Karpas-422 (cell line): ENCODE data around the genes ENTREP1 and PTAR1.

DNA sequence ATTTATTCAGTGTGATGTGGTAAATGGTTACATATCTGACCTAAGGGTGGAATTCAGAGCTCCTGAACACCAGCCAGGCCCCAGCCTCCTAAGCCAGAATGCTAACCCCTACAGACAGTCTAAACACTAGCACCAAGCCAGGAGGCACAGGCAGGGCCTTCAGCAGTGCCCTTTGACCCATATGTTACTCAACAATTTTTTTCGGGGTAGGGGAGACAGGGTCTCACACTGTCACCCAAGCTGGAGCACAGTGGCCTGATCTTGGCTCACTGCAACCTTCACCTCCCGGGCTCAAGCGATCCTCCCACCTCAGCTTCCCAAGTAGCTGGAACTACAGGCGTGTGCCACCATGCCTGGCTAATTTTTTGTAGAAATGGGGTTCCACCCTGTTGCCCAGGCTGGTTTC is 40.2 kb downstream of the PRKACG start:
- PRO-cap = no peak
- RAMPAGE, long total RNA = no peak

GRCh38 chr9:69120924-69121620 is 53.0 kb upstream of the TJP2 start:
- PRO-cap = no peak
- RAMPAGE, long total RNA = no peak

GRCh38 chr9:69121621-69122115 is 52.4 kb upstream of the TJP2 start:
- PRO-cap = no peak
- RAMPAGE, long total RNA = no peak

GRCh38 chr9:69235787-69236363 is 61.8 kb downstream of the TJP2 start:
- PRO-cap = no peak
- RAMPAGE, long total RNA = no peak

DNA sequence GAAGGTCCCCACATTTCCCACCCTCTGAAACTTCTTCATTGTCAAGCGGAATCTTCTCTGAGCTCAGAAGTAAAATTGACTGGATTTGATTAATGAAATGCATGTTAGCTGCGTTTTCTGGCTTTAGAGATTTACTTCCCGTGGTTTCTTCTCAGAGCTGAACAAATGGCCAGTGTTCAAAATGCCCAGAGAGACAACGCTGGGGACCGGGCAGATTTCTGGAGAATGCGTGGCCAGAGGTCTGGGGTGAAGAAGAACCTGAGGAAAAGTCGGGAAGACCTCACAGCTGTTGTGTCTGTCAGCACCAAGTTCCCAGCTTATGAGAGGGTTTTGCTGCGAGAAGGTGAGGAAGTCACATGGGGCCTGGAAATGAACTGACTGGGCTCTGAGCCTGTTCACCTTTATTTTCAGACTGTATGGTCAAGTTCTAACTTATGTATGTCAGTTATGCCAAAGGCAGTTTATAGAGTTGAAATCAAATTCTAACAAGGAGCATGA is 62.8 kb downstream of the TJP2 start:
- PRO-cap = no peak
- RAMPAGE, long total RNA = no peak

GRCh38 chr9:69247190-69247716 is 73.2 kb downstream of the TJP2 start:
- PRO-cap = no peak
- RAMPAGE, long total RNA = no peak

GRCh38 chr9:69247786-69248611 is 73.9 kb downstream of the TJP2 start:
- PRO-cap = no peak
- RAMPAGE, long total RNA = no peak

- PRO-cap = no peak
- RAMPAGE, long total RNA = no peak
Observed at GRCh38 chr9:69324372-69325464, at the start of gene ENTREP1. Gene ENTREP1 (plus strand): TSS chr9:69325215.

- PRO-cap = no peak
- RAMPAGE, long total RNA = no peak
Observed at GRCh38 chr9:69386485-69387274, 61.7 kb downstream of the ENTREP1 start.

GRCh38 chr9:69653164-69653580 is 19.0 kb downstream of the APBA1 start:
- PRO-cap = no peak
- RAMPAGE, long total RNA = no peak

GRCh38 chr9:69671262-69671685 is 897 bp downstream of the APBA1 start:
- PRO-cap = no peak
- RAMPAGE, long total RNA = no peak

DNA sequence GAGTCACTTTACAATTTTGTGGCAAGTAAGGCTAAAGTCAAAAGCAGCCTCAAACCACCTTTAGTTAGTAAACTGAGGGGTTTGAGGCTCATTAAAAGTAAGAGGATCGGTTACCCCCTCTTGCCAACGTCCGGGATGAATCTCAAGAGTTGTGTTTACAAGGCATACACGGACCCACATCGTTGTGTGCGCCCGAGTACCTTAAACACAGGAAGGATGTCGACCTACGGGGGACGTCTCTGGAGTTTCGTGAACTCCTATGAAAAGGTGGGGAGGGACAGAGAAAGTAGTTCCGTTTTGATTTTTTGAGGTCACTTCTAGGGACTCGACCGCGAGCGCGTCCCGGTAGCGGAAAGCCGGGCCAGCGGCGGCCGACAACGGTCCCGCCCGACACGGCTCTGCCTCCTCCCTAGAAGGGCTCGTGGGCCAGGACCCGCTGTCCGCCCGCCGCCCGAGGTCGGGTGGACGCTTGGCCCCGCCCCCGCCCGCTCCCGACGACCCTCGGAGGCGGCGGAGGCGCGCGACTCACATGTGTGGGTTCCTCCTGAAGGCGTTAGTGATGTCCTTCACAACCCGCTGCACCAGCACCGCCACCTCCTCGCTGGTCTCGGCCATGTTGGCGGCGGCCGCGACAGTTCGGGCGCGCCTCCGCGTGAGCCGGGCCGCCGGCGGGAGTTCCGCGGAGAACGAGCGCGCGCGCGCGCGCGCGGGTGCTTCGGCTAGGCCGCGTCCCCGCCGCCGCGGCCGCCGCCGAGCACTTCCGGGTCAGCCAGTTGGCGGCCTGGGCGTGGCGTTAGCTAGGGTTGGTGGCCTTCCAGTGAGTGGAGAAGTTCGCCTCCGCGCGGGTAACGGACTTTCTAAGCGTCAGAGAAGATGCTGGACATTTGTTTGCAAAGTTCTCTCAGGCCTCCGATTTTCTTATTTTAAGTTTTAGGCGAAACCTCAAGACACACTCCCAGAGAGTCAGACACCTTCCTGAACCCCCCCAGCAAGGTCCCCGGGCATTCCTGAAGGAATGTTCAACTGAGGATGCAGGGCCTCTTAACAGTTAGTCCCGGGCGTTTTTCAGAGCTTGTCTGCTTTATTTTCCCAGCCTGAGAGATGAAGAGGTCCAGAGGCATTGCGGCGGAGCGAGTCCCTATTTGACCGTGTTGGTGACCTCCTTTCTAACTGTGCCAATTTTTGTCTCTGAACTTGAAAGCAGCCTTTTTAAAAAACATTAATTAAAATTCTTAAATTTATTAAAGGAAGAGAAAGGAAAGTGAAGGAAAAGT is at the start of gene PTAR1:
Gene PTAR1 (minus strand): TSS at position 688 of the 1,274 bp plus-strand sequence.
- PRO-cap = bidirectional peak, plus-strand start at position 314 of the sequence, minus-strand start at position 220 of the sequence; bidirectional peak, plus-strand start at position 815 of the sequence, minus-strand start at position 630 of the sequence
- RAMPAGE, long total RNA = no peak

DNA sequence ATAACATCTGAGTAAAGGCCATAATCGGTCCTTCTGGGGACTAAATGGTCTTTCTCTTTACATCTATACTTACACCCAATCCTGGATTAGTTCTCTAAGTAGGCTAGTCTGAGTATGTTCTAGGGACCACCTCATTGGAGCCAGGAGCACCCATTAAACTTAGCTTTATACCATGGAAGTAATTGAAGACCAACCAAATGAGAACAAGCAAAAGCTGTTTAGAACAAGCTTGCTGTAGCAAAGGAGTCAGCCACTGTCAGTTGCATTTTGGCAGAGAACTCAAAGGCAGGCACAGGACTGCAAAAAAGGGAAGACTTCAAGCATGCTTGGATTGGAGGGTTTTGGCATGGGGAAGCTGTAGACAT is 14.9 kb upstream of the CFAP95 start:
- PRO-cap = no peak
- RAMPAGE, long total RNA = no peak

- PRO-cap = no peak
- RAMPAGE, long total RNA = no peak
Observed at GRCh38 chr9:69867250-69867663, 46.6 kb downstream of the CFAP95 start.

DNA sequence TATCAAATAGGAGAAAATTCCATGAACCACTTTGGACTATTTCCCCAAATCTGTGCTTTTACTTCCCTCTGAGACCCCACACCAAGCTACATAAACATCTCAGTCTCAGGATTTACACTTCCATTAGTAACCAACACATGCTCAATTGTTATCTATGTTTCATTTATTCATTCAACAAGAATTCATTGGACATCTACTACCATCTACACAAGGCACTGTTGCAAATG is 52.9 kb upstream of the MAMDC2 start:
- PRO-cap = no peak
- RAMPAGE, long total RNA = no peak

- PRO-cap = no peak
- RAMPAGE, long total RNA = no peak
Observed at GRCh38 chr9:70168555-70168972, 90.2 kb upstream of the SMC5 start.

- PRO-cap = no peak
- RAMPAGE, long total RNA = no peak
Observed at GRCh38 chr9:70204503-70205373, 54.0 kb upstream of the SMC5 start.

GRCh38 chr9:70255239-70255500 is 3.6 kb upstream of the SMC5 start:
- PRO-cap = no peak
- RAMPAGE, long total RNA = no peak

- PRO-cap = no peak
- RAMPAGE, long total RNA = no peak
Observed at GRCh38 chr9:70410814-70411481, 3.5 kb downstream of the KLF9 start.

- PRO-cap = no peak
- RAMPAGE, long total RNA = no peak
Observed at GRCh38 chr9:70419600-70420169, 5.2 kb upstream of the KLF9 start.